ENCODE measurements around a stretch of chr6.

DNA sequence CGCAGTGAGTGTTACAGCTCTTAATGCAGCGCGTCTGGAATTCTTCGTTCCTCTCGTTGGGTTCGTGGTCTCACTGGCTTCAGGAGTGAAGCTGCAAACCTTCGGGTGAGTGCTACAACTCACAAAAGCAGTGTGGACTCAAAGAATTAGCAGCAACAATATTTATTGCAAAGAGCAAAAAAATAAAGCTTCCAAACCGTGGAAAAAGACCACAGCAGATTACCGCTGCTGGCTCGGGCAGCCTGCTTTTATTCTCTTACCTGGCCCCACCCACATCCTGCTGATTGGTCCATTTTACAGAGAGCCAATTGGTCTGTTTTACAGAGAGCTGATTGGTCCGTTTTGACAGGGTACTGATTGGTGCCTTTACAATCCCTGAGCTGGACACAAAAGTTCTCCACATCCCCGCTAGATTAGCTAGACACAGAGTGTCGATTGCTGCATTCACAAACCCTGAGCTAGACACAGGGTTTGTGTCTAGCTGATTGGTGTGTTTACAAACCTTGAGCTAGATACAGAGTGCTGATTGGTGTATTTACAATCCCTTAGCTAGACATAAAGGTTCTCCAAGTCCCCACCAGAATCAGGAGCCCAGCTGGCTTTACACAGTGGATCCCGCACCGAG, 51.4 kb upstream of the CDYL start:
- RAMPAGE, long total RNA, result no peak
- RRBS, result no CpG with 5 or more reads among the region's 15 CpGs
PRO-cap:
- standard, result no peak
- CoPRO, capped RNA only, 2 experiments, result no peak in any of the 2 experiments
- CoPRO, capped and uncapped RNA, 2 experiments, result no peak in any of the 2 experiments
- CoPRO, uncapped RNA only, 2 experiments, result no peak in any of the 2 experiments
CAGE:
- cytosol, long polyA plus RNA, result no peak
- long polyA plus RNA, result no peak
- nucleolus, long total RNA, result no peak
- nucleus, long polyA plus RNA, result no peak

GRCh38 chr6:4951925-4952546, 51.8 kb downstream of the RPP40 start:
- RAMPAGE, long total RNA, result no peak
- RRBS, result no CpG with 5 or more reads among the region's 19 CpGs
PRO-cap:
- standard, result no peak
- CoPRO, capped RNA only, 2 experiments, result no peak in any of the 2 experiments
- CoPRO, capped and uncapped RNA, 2 experiments, result no peak in any of the 2 experiments
- CoPRO, uncapped RNA only, 2 experiments, result no peak in any of the 2 experiments
CAGE:
- cytosol, long polyA plus RNA, result no peak
- long polyA plus RNA, result no peak
- nucleolus, long total RNA, result no peak
- nucleus, long polyA plus RNA, result no peak

DNA sequence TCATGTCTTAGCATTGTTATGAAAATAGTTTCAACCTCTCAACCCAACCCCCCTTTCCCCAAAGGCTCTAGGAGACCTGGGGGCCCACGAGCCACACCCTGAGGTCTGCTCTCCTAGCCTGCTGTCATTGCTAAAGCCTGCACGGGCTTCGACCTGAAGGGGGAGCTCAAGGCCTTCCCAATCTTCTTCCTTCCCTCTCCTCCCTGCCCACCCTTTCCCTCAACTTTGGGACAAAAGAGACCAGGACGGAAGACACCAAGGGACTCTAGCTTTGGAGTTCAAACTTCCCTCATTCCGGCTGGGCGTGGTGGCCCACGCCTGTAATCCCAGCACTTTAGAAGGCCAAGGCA, 28.0 kb upstream of the PPP1R3G start:
- RAMPAGE, long total RNA, result no peak
- RRBS, result no CpG with 5 or more reads among the region's 7 CpGs
PRO-cap:
- standard, result no peak
- CoPRO, capped RNA only, 2 experiments, result no peak in any of the 2 experiments
- CoPRO, capped and uncapped RNA, 2 experiments, result no peak in any of the 2 experiments
- CoPRO, uncapped RNA only, 2 experiments, result no peak in any of the 2 experiments
CAGE:
- cytosol, long polyA plus RNA, result no peak
- long polyA plus RNA, result no peak
- nucleolus, long total RNA, result no peak
- nucleus, long polyA plus RNA, result no peak

DNA sequence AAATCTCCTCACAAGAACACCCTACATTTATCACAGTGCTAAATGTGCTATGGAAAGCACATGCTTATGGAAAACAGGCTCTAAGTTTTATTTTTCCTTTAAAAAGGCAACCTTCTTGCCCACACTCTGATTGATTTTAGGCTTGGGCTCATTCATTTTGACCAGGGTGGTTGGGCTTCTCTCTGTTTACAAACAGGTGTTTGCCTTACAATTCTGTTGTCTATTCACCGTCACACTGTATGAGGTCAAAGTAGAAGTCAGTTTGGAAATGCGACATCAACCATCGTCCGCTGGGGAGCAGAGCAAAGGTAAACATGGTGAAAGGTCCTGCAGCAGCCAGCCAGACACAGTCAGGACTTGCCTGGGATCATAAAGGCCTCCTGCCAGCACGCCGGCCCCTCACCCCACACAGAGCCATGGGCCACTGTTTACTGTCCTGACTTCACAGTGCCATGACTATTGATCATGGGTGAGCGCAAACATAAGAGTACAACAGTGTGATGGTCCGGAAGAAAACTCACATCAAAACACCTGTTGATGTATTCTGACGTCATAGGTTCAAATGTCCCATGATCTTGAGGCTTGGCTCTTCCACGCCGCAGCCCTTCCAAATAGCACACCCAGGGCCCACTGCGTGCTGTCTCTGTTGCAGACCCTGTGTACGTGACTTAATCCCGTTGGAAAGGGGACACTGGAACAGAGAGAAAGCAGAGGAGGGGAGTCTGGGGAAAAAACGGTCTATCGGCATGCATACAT, 17.0 kb upstream of the PPP1R3G start:
- RAMPAGE, long total RNA, result no peak
- RRBS, result no CpG with 5 or more reads among the region's 16 CpGs
PRO-cap:
- standard, result no peak
- CoPRO, capped RNA only, 2 experiments, result no peak in any of the 2 experiments
- CoPRO, capped and uncapped RNA, 2 experiments, result no peak in any of the 2 experiments
- CoPRO, uncapped RNA only, 2 experiments, result no peak in any of the 2 experiments
CAGE:
- cytosol, long polyA plus RNA, result no peak
- long polyA plus RNA, result no peak
- nucleolus, long total RNA, result no peak
- nucleus, long polyA plus RNA, result no peak

GRCh38 chr6:5108012-5108569, 22.9 kb downstream of the PPP1R3G start:
- RAMPAGE, long total RNA, result no peak
- RRBS, result no CpG with 5 or more reads among the region's 10 CpGs
PRO-cap:
- standard, result no peak
- CoPRO, capped RNA only, 2 experiments, result no peak in any of the 2 experiments
- CoPRO, capped and uncapped RNA, 2 experiments, result no peak in any of the 2 experiments
- CoPRO, uncapped RNA only, 2 experiments, result no peak in any of the 2 experiments
CAGE:
- cytosol, long polyA plus RNA, result no peak
- long polyA plus RNA, result no peak
- nucleolus, long total RNA, result no peak
- nucleus, long polyA plus RNA, result no peak

DNA sequence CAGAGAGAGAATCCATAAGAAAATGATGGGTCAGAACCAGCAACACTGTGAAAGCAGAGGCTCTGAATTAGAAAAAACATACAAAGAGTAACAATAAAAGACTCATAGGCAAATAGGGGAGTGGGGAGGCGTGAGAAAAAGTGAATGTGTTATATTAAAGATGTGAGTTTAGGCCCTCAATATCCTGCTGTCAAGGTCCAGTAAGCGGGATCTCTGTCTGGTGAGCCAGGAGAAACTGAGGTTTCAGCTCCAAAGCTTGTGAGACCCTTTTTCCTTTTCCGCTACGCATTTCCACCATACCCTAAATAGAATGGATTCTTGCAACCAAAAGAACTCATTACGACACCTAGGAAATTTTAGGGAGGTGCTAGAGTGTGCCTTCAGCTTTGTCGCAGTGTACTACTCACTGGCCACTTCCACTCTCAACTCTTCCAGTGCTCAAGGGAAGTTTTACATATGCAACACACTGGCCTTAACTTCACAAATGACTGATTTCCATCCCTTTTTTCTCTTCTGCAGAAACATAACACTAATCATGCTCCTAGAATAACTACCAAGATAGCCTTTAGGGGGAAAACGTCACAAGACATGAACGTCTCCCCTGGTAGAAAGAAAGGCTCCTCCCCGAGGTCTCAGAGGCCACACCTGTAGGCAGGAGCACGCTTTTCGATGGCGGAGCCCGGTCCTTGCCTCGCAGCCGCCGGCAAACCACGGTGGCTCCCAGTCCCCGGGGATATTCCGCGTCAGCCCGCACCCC, 734 bp downstream of the LYRM4 start:
- RAMPAGE, long total RNA, result no peak
- RRBS, result no CpG with 5 or more reads among the region's 21 CpGs
PRO-cap:
- standard, result bidirectional peak, plus-strand start at position 662 of the sequence, minus-strand start at position 429 of the sequence
- CoPRO, capped RNA only, 2 experiments, result peak in 2 of 2 experiments; most common plus-strand start position 672 of the sequence (in 2); most common minus-strand start position 534 of the sequence (in 1)
- CoPRO, capped and uncapped RNA, 2 experiments, result no peak in any of the 2 experiments
- CoPRO, uncapped RNA only, 2 experiments, result peak in 1 of 2 experiments; most common plus-strand start position 689 of the sequence (in 1); most common minus-strand start position 612 of the sequence (in 1)
CAGE:
- cytosol, long polyA plus RNA, result no peak
- long polyA plus RNA, result no peak
- nucleolus, long total RNA, result no peak
- nucleus, long polyA plus RNA, result no peak

- RAMPAGE, long total RNA, result no peak
- RRBS, result no CpG with 5 or more reads among the region's 6 CpGs
PRO-cap:
- standard, result bidirectional peak, plus-strand start at chr6:5294703, minus-strand start at chr6:5294584
- CoPRO, capped RNA only, 2 experiments, result peak in 1 of 2 experiments; most common plus-strand start chr6:5294683 (in 1); most common minus-strand start chr6:5294580 (in 1)
- CoPRO, capped and uncapped RNA, 2 experiments, result no peak in any of the 2 experiments
- CoPRO, uncapped RNA only, 2 experiments, result no peak in any of the 2 experiments
CAGE:
- cytosol, long polyA plus RNA, result no peak
- long polyA plus RNA, result no peak
- nucleolus, long total RNA, result no peak
- nucleus, long polyA plus RNA, result no peak
These were observed 33.0 kb downstream of the FARS2 start for GRCh38 chr6:5294250-5294835.

DNA sequence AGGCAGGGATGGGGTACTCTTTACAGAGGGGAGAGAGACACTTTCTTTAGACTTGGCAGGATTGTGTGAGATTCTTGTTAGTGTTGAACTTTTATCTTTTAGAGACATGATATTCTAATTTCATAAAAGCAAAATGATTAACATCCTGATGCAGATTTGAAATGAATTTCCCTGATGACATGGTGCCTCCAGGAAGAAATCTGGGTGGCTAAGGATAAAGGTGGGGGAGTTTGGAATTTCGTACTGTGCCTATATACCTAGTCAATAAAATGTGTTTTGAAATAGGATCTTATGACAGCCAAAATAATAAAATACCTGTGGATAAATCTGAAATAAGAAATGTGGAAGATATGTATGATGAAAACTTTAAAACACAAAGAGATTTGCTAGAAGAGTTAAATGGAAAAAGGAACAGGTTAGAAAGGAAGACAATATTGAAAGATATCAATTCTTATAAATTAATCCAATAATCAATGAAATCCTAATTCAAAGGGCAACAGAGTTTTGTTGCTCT, 48.1 kb downstream of the FARS2 start:
- RAMPAGE, long total RNA, result no peak
- RRBS, result no CpG with 5 or more reads among the region's 1 CpG
PRO-cap:
- standard, result no peak
- CoPRO, capped RNA only, 2 experiments, result no peak in any of the 2 experiments
- CoPRO, capped and uncapped RNA, 2 experiments, result no peak in any of the 2 experiments
- CoPRO, uncapped RNA only, 2 experiments, result no peak in any of the 2 experiments
CAGE:
- cytosol, long polyA plus RNA, result no peak
- long polyA plus RNA, result no peak
- nucleolus, long total RNA, result no peak
- nucleus, long polyA plus RNA, result no peak

DNA sequence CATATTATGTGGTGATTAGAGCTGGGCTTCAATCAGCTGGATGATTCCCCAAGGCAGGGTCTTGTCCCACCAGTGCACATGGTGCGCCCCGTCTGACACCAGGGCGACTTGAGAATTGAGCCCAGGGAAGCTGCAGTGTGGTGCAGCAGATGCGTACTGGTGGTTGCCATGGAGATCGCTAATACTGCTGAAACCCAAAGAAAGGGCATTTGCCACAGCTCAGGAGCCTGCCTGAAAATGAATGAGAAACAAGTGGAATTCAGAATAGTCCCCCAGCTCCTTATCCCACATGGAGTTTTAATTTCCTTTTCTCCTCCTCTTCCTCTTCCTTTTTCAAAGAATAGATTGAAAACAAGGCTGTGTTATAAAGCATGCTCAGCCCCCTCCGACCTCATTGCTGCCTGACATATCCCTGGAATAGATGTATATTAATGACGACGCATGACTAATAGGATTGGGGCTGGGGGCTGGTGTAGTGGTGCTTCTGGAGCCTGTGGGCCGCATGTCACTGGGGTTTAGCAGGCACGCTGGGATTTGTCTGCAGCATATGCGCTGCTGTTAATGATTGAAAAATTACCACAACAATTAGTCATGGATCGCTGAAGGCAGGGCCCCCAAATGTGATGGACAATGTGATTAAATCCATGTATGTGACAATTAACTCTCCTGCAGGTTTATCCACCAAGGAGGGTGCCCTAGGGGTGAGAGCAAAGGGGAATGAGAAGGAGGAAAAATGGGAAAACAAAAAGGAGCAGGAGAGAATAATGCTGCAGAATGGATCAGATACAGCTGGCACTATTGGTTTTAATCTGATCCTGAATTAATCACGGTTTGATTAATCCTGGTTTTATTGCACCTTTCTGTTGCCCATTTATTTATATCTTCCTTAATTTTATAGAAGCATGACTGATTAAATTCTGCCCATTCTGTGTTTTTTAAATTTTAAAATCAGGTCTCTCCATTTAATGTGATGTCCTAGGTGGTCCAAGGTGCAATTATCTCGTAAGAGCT, 210.7 kb downstream of the FARS2 start:
- RAMPAGE, long total RNA, result no peak
- RRBS, result no CpG with 5 or more reads among the region's 14 CpGs
PRO-cap:
- standard, result no peak
- CoPRO, capped RNA only, 2 experiments, result no peak in any of the 2 experiments
- CoPRO, capped and uncapped RNA, 2 experiments, result no peak in any of the 2 experiments
- CoPRO, uncapped RNA only, 2 experiments, result no peak in any of the 2 experiments
CAGE:
- cytosol, long polyA plus RNA, result no peak
- long polyA plus RNA, result no peak
- nucleolus, long total RNA, result no peak
- nucleus, long polyA plus RNA, result no peak

- RAMPAGE, long total RNA, result no peak
- RRBS, result no CpG with 5 or more reads among the region's 4 CpGs
PRO-cap:
- standard, result no peak
- CoPRO, capped RNA only, 2 experiments, result no peak in any of the 2 experiments
- CoPRO, capped and uncapped RNA, 2 experiments, result no peak in any of the 2 experiments
- CoPRO, uncapped RNA only, 2 experiments, result no peak in any of the 2 experiments
CAGE:
- cytosol, long polyA plus RNA, result no peak
- long polyA plus RNA, result no peak
- nucleolus, long total RNA, result no peak
- nucleus, long polyA plus RNA, result no peak
These were observed 362.4 kb downstream of the FARS2 start for GRCh38 chr6:5623692-5624171.

DNA sequence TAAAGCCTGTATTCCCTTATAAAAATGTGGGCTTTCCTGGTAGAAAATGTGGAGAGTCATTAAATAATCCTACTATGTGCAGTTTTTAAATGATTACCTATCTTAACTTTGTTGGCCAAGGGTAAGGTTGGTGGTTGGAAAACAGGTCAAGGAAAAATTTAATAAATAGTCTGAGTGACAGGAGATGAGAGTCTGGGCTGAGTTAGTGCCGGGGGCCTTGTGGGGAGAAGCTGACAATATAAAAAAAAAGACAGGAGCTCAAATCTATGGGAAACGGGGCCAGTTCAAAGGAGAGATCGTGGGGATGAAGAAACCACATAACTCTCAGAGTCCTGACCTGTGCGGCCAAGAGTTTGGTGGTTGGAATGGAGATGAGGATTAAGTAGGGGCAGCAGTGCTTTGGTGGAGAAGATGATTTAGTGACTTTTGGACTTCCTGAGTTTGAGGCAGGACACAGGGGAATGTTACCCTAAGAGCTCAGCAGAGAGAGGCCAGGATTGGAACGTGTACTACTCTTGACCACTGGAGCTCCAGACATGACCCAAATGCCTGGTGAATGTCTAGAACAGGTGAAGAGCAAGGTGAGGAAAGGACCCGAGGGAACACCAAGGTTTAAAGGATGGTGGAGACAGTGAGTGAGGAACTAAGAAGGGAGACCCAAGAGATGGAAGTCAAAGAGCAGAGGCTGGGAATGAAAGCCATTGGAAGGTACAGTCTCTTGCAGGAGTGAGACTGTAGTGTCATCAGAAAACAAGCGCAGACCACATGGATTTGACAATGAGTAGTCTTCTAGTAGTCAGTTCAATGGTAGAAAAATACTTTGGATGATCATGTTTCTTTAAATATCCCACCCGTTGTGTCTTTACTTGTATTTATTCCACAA, 368.5 kb downstream of the FARS2 start:
- RAMPAGE, long total RNA, result no peak
- RRBS, result no CpG with 5 or more reads among the region's 8 CpGs
PRO-cap:
- standard, result no peak
- CoPRO, capped RNA only, 2 experiments, result no peak in any of the 2 experiments
- CoPRO, capped and uncapped RNA, 2 experiments, result no peak in any of the 2 experiments
- CoPRO, uncapped RNA only, 2 experiments, result no peak in any of the 2 experiments
CAGE:
- cytosol, long polyA plus RNA, result no peak
- long polyA plus RNA, result no peak
- nucleolus, long total RNA, result no peak
- nucleus, long polyA plus RNA, result no peak

GRCh38 chr6:5663253-5663747, 343.4 kb downstream of the NRN1 start:
- RAMPAGE, long total RNA, result no peak
- RRBS, result no CpG with 5 or more reads among the region's 7 CpGs
PRO-cap:
- standard, result no peak
- CoPRO, capped RNA only, 2 experiments, result no peak in any of the 2 experiments
- CoPRO, capped and uncapped RNA, 2 experiments, result no peak in any of the 2 experiments
- CoPRO, uncapped RNA only, 2 experiments, result no peak in any of the 2 experiments
CAGE:
- cytosol, long polyA plus RNA, result no peak
- long polyA plus RNA, result no peak
- nucleolus, long total RNA, result no peak
- nucleus, long polyA plus RNA, result no peak

- RAMPAGE, long total RNA, result no peak
- RRBS, result no CpG with 5 or more reads among the region's 12 CpGs
PRO-cap:
- standard, result no peak
- CoPRO, capped RNA only, 2 experiments, result no peak in any of the 2 experiments
- CoPRO, capped and uncapped RNA, 2 experiments, result no peak in any of the 2 experiments
- CoPRO, uncapped RNA only, 2 experiments, result no peak in any of the 2 experiments
CAGE:
- cytosol, long polyA plus RNA, result no peak
- long polyA plus RNA, result no peak
- nucleolus, long total RNA, result no peak
- nucleus, long polyA plus RNA, result no peak
These were observed 21.1 kb downstream of the F13A1 start for GRCh38 chr6:6299330-6299857.

- RAMPAGE, long total RNA, result no peak
- RRBS, result no CpG with 5 or more reads among the region's 5 CpGs
PRO-cap:
- standard, result no peak
- CoPRO, capped RNA only, 2 experiments, result no peak in any of the 2 experiments
- CoPRO, capped and uncapped RNA, 2 experiments, result no peak in any of the 2 experiments
- CoPRO, uncapped RNA only, 2 experiments, result no peak in any of the 2 experiments
CAGE:
- cytosol, long polyA plus RNA, result no peak
- long polyA plus RNA, result no peak
- nucleolus, long total RNA, result no peak
- nucleus, long polyA plus RNA, result no peak
These were observed 2.6 kb downstream of the F13A1 start for GRCh38 chr6:6317762-6318439.

DNA sequence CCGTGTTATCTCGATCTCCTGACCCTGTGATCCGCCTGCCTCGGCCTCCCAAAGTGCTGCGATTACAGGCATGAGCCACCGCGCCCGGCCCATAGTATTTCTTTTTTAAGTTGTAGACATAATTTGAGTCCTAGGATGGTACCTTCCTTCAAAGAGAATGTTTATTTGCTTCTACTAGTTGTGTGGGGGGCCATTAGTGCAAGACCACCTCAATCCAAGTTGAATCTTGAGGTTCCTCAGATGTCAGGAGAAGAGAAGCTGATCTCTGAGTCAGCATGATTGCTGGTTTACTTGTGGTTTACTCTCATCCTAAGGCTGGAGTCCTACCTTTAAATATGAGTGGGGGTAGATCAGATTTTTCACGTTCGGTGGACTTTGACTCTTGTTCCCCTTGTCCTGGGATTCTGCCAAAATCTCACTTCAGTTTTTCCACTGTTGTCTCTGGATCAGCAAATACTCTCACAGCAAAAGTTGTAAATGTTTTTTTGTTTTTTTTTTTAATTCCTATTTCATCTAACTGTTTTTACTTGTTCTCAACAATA, 84.5 kb upstream of the F13A1 start:
- RAMPAGE, long total RNA, result no peak
- RRBS, result no CpG with 5 or more reads among the region's 10 CpGs
PRO-cap:
- standard, result no peak
- CoPRO, capped RNA only, 2 experiments, result no peak in any of the 2 experiments
- CoPRO, capped and uncapped RNA, 2 experiments, result no peak in any of the 2 experiments
- CoPRO, uncapped RNA only, 2 experiments, result no peak in any of the 2 experiments
CAGE:
- cytosol, long polyA plus RNA, result no peak
- long polyA plus RNA, result no peak
- nucleolus, long total RNA, result no peak
- nucleus, long polyA plus RNA, result no peak

DNA sequence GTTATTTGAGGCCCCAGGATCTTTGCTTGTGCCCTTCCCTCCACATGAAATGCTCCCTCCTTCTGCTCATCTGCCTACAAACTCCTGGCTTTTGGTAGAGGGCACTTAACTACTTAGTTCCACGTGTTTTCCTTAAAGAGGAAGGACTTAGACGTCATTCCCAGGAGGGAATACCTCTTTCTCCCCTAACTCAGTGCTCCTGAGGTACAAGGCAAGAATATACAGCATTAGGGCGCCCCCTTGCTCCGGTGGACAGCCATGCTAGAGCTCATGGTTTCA, 93.9 kb upstream of the LY86 start:
- RAMPAGE, long total RNA, result no peak
- RRBS, result 15% methylated on average over 1 of the region's 4 CpGs
PRO-cap:
- standard, result no peak
- CoPRO, capped RNA only, 2 experiments, result no peak in any of the 2 experiments
- CoPRO, capped and uncapped RNA, 2 experiments, result no peak in any of the 2 experiments
- CoPRO, uncapped RNA only, 2 experiments, result no peak in any of the 2 experiments
CAGE:
- cytosol, long polyA plus RNA, result no peak
- long polyA plus RNA, result no peak
- nucleolus, long total RNA, result no peak
- nucleus, long polyA plus RNA, result no peak

GRCh38 chr6:6586643-6587758, 1.5 kb upstream of the LY86 start:
- RAMPAGE, long total RNA, result no peak
- RRBS, result no CpG with 5 or more reads among the region's 10 CpGs
PRO-cap:
- standard, result no peak
- CoPRO, capped RNA only, 2 experiments, result no peak in any of the 2 experiments
- CoPRO, capped and uncapped RNA, 2 experiments, result no peak in any of the 2 experiments
- CoPRO, uncapped RNA only, 2 experiments, result no peak in any of the 2 experiments
CAGE:
- cytosol, long polyA plus RNA, result no peak
- long polyA plus RNA, result no peak
- nucleolus, long total RNA, result no peak
- nucleus, long polyA plus RNA, result no peak

DNA sequence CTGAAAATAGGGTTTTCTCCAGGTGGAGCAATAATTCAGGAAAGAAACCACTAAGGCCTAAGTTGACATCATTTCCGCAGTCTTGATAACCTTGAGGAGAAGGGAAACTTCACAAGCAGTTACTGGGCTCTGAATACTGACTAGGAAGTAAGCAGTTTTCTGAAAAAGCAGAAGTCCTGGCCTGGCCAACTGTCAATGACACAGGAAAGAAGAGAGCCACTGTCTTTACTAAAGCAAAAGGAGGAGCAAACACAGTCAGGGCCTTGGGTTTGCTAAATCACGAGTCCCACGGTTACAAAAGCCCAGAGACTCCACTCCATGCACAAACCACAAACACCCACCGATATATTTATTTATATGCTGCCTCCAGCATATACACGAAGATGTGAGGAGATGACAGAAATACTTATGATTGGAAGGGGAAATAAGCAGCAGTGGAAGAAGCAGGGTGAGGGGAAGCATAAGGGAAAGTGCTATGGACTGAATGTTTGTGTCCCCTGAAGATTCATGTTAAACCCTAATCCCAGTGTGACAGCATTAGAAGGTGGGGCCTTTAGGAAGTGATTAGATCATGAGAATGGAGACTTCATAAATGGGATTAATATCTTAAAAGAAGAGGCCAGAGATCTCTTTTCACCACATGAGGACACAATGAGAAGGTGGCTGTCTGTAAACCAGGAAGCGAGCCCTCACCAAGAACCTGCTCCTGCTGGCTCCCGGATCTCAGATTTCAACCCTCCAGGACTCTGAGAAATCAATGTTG, 3.7 kb downstream of the LY86 start:
- RAMPAGE, long total RNA, result no peak
- RRBS, result no CpG with 5 or more reads among the region's 7 CpGs
PRO-cap:
- standard, result no peak
- CoPRO, capped RNA only, 2 experiments, result no peak in any of the 2 experiments
- CoPRO, capped and uncapped RNA, 2 experiments, result no peak in any of the 2 experiments
- CoPRO, uncapped RNA only, 2 experiments, result no peak in any of the 2 experiments
CAGE:
- cytosol, long polyA plus RNA, result no peak
- long polyA plus RNA, result no peak
- nucleolus, long total RNA, result no peak
- nucleus, long polyA plus RNA, result no peak